Right atrium auricular region (tissue), 2 donors: ENCODE data around the gene TTC21A.

GRCh38 chr3:39107510-39108292 is at the start of gene TTC21A:
TSS of gene TTC21A (plus strand) at chr3:39107680.
- PRO-cap, result bidirectional peak, plus-strand start at chr3:39107680, minus-strand start at chr3:39107600; bidirectional peak, plus-strand start at chr3:39107812, minus-strand start at chr3:39107839
- RAMPAGE, long total RNA, 2 experiments, result start-site peak on the minus strand in 1 of 2 experiments, at chr3:39107584-39107589 at its widest, 20 reads per replicate

DNA sequence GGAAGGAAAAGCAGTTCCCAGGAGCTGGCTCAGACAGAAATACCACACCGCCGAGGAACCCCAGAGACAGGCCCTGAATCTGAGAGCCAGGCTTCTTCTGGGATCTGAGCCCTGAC is 2.3 kb downstream of the CSRNP1 start:
- PRO-cap, result bidirectional peak, plus-strand start at position 36 of the sequence, minus-strand start outside the sequence
- RAMPAGE, long total RNA, 2 experiments, result no peak in any of the 2 experiments

- PRO-cap, result bidirectional peak, plus-strand start at chr3:39151504, minus-strand start at chr3:39151357; bidirectional peak, plus-strand start at chr3:39152008, minus-strand start at chr3:39151759
- RAMPAGE, long total RNA, 2 experiments, result no peak in any of the 2 experiments
Measured at GRCh38 chr3:39151303-39151809, 2.0 kb downstream of the CSRNP1 start.

- PRO-cap, result unidirectional peak, minus-strand start at chr3:39154541; unidirectional peak, minus-strand start at chr3:39154566
- RAMPAGE, long total RNA, 2 experiments, result no peak in any of the 2 experiments
Measured at GRCh38 chr3:39154385-39155107, 1.2 kb upstream of the CSRNP1 start.

- PRO-cap, result no peak
- RAMPAGE, long total RNA, 2 experiments, result no peak in any of the 2 experiments
Measured at GRCh38 chr3:39178404-39179136, 13.8 kb downstream of the XIRP1 start.

- PRO-cap, result unidirectional peak, minus-strand start at chr3:39182474; unidirectional peak, minus-strand start at chr3:39182550
- RAMPAGE, long total RNA, 2 experiments, result no peak in any of the 2 experiments
Measured at GRCh38 chr3:39182217-39182688, 10.1 kb downstream of the XIRP1 start.

DNA sequence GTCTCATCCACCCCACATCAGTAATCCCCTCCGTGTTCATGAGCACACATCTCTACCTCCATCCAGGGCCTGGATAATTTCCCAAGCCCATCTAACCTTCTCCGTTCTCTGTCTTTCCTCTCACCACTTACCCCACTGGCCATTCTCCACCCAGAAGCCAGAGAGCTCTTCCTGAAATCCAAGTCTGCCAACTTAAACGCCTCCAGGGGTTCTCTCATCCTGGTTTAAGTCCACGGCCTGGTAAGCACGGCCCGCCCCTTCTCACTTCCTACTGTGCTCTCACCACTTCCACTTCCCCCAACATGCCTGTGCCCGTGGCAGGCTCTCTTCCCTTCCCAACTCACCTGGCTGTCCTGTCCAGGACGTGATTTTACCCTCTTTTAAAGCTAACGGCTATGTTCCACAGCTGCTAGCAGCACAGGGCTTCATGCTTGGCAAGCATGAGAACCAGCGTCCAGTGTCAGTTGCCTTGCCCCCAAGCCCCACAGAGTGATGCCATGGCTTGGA is 1.7 kb upstream of the CX3CR1 start:
- PRO-cap, result no peak
- RAMPAGE, long total RNA, 2 experiments, result start-site peak on the minus strand in 1 of 2 experiments, centred at position 218 of the sequence, 5 reads per replicate

DNA sequence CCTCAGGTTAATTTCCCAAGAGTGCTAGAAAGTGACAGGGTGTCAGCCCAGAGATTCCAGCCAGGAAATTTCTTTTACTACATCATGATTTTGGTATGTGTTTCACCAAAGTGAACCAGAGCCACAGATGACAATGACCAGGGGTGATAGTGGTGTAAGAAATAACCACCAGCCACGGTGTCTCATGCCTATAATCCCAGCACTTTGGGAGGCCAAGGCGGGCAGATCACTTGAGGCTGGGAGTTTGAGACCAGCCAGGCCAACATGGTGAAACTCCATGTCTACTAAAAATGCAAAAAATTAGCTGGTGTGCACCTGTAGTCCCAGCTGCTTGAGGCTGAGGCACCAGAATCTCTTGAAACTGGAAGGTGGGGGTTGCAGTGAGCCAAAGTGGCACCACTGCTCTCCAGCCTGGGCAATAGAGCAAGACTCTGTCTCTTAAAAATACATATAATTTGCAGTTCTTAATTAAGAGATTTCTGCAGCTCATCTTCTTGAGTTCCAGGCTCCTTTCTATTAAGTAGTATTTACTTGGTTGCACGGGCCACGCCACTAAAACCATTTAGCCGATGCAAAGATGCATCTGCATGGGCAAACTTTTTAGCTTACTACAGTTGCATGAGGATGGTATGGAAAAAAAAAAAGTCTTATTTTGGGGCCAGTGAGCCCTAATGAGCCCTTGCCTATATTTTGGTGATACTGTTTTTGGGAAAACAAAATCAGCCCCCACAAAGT is 3.5 kb downstream of the EIF1B start:
- PRO-cap, result no peak
- RAMPAGE, long total RNA, 2 experiments, result no peak in any of the 2 experiments

DNA sequence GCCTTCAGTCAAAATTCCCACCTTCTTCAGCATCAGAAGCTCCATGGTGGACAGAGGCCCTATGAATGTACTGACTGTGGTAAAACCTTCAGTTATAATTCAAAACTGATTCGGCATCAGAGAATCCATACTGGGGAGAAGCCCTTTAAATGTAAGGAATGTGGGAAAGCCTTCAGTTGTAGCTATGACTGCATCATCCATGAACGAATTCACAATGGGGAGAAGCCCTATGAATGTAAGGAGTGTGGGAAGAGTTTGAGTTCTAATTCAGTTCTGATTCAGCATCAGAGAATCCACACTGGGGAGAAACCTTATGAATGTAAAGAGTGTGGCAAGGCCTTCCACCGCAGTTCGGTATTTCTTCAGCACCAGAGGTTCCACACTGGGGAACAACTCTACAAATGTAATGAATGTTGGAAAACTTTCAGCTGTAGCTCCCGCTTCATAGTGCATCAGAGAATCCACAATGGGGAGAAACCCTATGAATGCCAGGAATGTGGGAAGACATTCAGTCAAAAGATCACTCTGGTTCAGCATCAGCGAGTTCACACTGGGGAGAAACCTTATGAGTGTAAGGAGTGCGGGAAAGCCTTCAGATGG is 10.5 kb downstream of the ZNF619 start:
- PRO-cap, result no peak
- RAMPAGE, long total RNA, 2 experiments, result no peak in any of the 2 experiments

GRCh38 chr3:40523767-40524020 is 1.1 kb upstream of the ZNF621 start:
- PRO-cap, result no peak
- RAMPAGE, long total RNA, 2 experiments, result no peak in any of the 2 experiments

GRCh38 chr3:40690663-40691036 is 165.9 kb downstream of the ZNF621 start:
- PRO-cap, result no peak
- RAMPAGE, long total RNA, 2 experiments, result no peak in any of the 2 experiments

- PRO-cap, result bidirectional peak, plus-strand start at chr3:40780577, minus-strand start at chr3:40780346; bidirectional peak, plus-strand start at chr3:40780769, minus-strand start at chr3:40780645
- RAMPAGE, long total RNA, 2 experiments, result no peak in any of the 2 experiments
Measured at GRCh38 chr3:40780201-40780922, 255.6 kb downstream of the ZNF621 start.

DNA sequence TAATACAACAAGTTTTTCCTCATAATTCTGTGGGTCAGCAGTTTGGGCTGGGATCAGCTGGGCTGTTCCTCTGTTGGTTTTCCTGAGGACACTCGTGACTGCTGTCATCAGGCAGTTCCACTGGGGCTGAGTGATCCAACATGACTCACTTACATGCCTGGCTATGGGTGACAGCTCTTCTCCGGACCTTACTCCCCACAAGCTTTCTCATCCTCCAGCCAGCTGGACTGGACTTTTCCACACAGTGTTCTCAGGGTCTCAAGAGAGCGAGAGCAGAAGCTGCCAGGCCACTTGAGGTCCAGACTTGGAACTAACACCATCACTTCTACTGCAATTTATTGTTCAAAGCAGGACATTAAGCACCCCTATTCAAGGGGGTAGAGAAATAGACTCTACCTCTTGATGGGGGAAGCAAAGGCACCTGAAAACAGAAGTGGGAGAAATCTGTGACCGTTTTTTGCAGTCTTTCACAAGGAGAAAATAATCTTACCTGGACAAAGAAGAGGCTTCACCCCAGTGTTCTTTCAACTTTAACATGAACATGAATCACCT is 303.6 kb downstream of the ZNF621 start:
- PRO-cap, result unidirectional peak, plus-strand start at position 148 of the sequence
- RAMPAGE, long total RNA, 2 experiments, result no peak in any of the 2 experiments

DNA sequence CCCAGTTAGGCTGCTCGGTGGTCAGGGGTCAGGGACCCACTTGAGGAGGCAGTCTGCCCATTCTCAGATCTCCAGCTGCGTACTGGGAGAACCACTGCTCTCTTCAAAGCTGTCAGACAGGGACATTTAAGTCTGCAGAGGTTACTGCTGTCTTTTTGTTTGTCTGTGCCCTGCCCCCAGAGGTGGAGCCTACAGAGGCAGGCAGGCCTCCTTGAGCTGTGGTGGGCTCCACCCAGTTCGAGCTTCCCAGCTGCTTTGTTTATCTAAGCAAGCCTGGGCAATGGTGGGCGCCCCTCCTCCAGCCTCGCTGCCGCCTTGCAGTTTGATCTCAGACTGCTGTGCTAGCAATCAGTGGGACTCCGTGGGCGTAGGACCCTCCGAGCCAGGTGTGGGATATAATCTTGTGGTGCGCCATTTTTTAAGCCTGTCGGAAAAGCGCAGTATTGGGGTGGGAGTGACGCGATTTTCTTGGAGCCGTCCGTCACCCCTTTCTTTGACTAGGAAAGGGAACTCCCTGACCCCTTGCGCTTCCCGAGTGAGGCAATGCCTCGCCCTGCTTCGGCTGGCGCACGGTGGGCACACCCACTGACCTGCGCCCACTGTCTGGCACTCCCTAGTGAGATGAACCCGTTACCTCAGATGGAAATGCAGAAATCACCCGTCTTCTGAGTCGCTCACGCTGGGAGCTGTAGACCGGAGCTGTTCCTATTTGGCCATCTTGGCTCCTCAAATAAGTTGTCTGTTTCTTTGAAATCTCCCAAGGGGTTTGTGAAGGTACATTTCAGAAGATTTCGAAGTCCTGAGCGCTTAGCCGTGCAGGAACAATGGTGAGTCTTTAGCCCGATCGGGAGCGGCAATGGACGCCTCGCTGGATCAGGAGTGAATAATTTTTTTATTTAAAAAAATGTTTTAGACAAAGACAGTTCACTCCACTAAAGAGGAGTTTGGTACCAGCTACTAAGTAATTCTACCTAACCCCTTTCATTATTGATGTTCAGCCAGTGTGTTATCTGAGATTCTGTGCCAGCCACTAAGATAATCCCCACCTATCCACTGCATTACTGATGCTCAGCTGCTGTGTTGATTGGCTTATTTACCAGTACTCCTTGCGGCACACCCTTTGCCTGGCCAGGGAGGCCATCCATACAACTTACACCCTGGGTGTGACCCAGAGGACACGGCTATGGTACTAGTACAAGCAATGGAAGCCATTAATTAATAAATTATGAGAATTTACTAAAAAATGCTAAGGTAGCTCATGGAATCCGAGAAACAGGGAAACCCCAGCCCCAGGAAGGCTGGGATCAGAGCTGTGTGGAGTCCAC is 291.1 kb upstream of the CTNNB1 start:
- PRO-cap, result no peak
- RAMPAGE, long total RNA, 2 experiments, result no peak in any of the 2 experiments

- PRO-cap, result unidirectional peak, plus-strand start at chr3:40972007
- RAMPAGE, long total RNA, 2 experiments, result no peak in any of the 2 experiments
Measured at GRCh38 chr3:40971114-40972251, 227.8 kb upstream of the CTNNB1 start.

DNA sequence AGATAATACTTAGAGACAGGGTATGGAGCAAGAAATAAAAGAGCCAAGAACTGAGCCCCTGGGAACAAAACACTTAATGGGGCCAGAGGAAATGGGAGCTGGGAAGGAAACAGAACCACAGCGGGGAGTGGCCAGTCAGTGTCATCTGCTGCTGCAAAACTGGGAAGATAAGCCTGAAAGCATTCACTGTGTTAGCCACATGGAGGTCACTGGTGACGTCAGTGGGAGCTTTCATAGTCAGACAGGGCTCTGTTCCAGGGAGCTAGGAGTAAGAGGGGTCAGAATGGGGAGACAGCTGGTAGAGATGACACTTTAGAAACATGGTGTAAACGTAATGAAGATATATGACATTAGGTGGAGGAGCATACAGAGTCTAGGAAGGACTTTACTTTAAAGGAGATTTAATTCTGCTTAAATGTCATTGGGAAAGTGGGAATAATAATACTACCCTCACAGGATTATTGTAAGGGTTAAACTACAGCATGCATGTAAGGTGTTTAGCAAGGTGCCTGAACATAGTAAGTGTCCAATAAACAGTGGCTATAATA is 172.7 kb upstream of the CTNNB1 start:
- PRO-cap, result bidirectional peak, plus-strand start at position 209 of the sequence, minus-strand start at position 78 of the sequence
- RAMPAGE, long total RNA, 2 experiments, result no peak in any of the 2 experiments

DNA sequence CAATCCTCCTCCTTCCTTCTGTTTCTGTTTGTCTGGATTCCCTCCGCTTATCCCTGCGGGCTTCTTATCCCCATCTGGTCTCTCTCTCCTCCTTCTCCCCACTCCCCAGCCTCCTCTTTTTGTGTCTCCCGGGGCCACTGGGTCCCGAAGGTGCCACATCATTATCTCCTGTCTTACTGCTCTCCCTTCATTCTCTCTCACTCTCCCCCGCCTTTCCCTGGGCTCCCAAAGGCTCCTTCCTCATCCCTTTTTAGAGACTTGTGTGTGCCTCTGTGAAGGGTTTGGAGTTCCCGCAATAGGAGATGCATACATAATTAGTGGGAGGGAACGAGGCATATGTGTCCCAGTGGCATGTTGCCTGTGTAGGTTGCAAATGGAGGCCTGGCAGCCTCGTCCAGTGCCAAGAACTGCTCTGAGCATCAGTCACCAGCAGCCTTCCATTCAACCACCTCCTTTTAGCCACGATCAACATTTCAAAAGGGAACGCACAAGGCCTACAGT is 79.1 kb upstream of the CTNNB1 start:
- PRO-cap, result no peak
- RAMPAGE, long total RNA, 2 experiments, result no peak in any of the 2 experiments

DNA sequence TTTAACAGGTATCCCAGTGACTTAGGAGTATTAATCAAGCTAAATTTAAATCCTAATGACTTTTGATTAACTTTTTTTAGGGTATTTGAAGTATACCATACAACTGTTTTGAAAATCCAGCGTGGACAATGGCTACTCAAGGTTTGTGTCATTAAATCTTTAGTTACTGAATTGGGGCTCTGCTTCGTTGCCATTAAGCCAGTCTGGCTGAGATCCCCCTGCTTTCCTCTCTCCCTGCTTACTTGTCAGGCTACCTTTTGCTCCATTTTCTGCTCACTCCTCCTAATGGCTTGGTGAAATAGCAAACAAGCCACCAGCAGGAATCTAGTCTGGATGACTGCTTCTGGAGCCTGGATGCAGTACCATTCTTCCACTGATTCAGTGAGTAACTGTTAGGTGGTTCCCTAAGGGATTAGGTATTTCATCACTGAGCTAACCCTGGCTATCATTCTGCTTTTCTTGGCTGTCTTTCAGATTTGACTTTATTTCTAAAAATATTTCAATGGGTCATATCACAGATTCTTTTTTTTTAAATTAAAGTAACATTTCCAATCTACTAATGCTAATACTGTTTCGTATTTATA is 24.7 kb downstream of the CTNNB1 start:
- PRO-cap, result unidirectional peak, minus-strand start at position 339 of the sequence; unidirectional peak, minus-strand start at position 380 of the sequence
- RAMPAGE, long total RNA, 2 experiments, result no peak in any of the 2 experiments

DNA sequence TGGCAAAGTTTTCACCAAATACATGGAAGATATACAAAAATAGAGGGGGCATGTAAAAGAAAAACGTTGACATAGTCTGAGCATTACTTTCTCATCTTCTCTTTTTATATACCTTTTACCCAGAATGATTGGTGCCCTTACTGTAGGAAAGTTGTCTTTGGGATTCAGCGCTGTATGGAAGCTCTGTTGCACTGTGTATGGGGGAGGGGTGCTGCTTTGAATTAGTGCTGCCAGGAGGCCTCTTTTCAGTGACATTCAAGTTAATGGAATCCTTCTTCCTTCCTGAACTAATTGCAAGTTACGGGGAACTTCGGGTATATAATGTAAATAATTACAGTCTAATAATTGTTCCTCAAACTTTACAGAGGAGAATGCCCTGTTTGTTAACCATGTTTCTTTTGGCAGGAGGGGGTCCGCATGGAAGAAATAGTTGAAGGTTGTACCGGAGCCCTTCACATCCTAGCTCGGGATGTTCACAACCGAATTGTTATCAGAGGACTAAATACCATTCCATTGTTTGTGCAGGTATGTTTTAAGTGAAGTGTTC is 36.1 kb downstream of the CTNNB1 start:
- PRO-cap, result no peak
- RAMPAGE, long total RNA, 2 experiments, result no peak in any of the 2 experiments

GRCh38 chr3:42651530-42651973 is 1.9 kb upstream of the ZBTB47 start:
- PRO-cap, result no peak
- RAMPAGE, long total RNA, 2 experiments, result no peak in any of the 2 experiments